ENCODE measurements around the gene TMIGD1.

GRCh38 chr17:29106967-29107463 lies 64.1 kb downstream of the PIPOX start:
- PRO-cap: no peak
CAGE:
- cytosol, long polyA plus RNA: no peak
- long polyA plus RNA: no peak
- nucleus, long polyA plus RNA: no peak

DNA sequence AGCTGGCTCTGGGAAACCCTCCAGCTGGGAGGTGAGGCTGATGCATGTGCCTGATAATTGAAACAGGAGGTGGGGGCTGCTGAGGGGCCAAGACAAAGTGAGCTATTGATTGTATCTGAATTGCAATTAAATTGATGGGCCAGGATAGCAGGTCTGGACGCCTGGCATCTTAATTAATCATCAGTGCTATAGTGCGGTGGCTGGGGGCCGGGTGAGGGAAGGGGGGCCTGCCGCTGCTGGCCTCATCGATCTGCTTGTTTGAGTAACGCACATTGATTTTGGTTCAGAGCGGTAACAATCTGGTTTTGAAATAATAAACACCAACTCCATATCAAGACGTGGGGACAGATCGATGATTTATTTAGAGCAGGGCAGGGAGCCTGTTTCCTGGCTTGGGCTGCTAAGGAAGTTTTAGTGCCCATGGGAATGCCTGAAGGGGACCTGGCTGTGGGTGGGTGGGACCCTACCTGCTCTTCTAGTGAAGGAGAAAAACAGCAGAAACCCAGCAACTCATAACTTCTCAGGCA lies 65.7 kb downstream of the PIPOX start:
- PRO-cap: no peak
CAGE:
- cytosol, long polyA plus RNA: no peak
- long polyA plus RNA: no peak
- nucleus, long polyA plus RNA: no peak

DNA sequence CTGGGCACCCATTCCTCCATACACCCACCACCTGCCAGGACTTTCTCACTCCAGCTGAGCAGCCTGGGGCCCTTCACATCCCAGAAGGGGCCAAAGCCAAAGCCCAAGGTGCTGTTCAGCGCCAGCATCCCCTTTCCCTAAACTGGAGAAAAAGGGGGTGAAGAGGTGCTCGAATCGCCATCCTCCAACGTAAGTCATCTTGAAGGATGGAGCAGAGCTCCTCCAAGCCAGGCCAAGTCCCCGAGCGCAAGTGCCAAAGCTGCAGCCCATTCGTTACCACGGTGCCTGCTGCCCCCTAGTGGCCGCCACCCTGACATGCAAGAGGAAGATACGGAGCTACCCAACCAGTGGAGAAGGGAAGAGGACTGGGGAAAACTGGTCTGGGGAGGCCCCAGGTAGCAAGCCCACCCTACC lies 63.2 kb downstream of the MYO18A start:
- PRO-cap: no peak
CAGE:
- cytosol, long polyA plus RNA: no peak
- long polyA plus RNA: no peak
- nucleus, long polyA plus RNA: no peak

DNA sequence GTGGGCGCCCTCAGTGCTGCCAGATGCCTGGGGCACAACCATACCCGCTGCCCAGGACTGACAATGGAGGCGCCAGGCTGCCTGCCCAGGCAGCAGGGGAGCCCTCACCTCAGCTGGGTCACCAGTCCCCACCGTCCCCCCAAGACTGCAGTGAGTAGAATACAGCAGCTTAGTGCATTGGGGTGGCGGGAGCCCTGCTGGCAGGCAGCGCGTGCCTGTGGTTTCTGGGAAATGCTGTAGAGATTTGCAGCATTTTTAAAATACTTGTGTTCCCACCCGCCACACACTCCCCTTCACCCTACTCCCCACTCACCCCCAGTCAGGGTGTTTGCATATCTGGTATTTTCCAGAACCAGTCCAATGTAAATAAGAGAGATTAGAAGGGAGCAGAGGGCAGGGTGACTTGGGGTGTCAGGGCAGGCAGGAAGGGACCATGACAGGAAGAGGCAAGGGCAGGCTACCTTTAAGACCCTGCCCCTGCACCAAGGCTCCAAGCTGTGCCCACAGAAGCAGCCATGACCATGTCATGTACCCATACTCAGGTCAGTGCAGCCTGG lies 21.6 kb downstream of the MYO18A start:
- PRO-cap: no peak
CAGE:
- cytosol, long polyA plus RNA: no peak
- long polyA plus RNA: no peak
- nucleus, long polyA plus RNA: no peak

- PRO-cap: no peak
CAGE:
- cytosol, long polyA plus RNA: no peak
- long polyA plus RNA: no peak
- nucleus, long polyA plus RNA: no peak
These were observed 23.0 kb downstream of the ABHD15 start for GRCh38 chr17:29543686-29544467.

GRCh38 chr17:29572141-29573356 lies 4.0 kb downstream of the TP53I13 start:
- PRO-cap: no peak
CAGE:
- cytosol, long polyA plus RNA: no peak
- long polyA plus RNA: no peak
- nucleus, long polyA plus RNA: no peak

- PRO-cap: bidirectional peak, plus-strand start at chr17:29591939, minus-strand start at chr17:29591788
CAGE:
- cytosol, long polyA plus RNA: no peak
- long polyA plus RNA: no peak
- nucleus, long polyA plus RNA: no peak
These were observed 1.6 kb upstream of the ANKRD13B start for GRCh38 chr17:29590933-29592039.

DNA sequence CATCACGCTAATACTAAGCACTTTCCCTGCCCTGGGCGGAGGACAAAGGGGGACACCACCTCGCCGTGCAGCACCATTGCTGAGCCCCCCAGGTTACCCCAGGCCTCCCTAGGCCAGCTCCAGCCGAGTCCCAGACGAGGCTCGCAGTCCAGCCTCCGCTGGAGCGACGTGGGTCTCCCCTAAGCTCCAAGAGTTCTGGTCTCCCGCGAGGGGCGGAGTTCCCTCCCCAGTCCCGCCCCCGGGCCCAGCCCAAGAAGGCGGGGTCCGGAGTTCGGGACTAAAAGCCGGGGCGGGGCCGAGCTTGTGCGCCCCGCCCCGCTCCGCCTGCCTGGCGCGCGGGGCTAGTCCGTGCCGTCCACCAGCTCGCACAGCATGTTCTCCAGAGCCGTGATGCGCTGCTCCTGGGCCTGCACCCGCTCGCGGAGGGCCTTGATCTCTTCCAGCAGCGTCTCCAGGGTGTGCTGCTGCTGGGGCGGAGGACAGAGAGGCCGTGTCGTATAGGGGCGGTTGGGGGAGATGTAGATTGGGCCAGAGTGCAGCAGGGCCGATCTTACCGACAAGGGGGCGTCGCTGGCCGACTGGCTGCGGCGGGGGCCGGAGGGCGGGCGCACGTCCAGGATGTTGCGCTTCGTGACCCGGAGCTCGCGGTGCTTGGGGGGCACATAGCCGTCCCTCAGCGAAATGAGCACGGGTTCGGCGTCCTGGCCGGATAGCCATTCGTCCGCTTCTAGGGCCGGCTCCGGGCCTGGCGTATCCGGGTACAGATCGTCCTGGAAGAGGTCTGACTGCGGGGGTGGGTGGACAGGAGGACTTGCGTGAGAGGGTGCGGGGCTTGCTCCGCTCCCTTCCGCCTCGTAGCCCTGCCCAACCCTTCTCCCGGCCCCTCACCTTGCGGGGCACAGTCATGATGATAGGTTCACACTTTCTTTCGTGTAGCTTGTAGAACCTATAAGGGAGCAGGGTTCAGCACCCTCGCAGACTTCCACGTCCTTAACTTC lies 7.0 kb downstream of the CORO6 start:
- PRO-cap: no peak
CAGE:
- cytosol, long polyA plus RNA: no peak
- long polyA plus RNA: no peak
- nucleus, long polyA plus RNA: no peak

DNA sequence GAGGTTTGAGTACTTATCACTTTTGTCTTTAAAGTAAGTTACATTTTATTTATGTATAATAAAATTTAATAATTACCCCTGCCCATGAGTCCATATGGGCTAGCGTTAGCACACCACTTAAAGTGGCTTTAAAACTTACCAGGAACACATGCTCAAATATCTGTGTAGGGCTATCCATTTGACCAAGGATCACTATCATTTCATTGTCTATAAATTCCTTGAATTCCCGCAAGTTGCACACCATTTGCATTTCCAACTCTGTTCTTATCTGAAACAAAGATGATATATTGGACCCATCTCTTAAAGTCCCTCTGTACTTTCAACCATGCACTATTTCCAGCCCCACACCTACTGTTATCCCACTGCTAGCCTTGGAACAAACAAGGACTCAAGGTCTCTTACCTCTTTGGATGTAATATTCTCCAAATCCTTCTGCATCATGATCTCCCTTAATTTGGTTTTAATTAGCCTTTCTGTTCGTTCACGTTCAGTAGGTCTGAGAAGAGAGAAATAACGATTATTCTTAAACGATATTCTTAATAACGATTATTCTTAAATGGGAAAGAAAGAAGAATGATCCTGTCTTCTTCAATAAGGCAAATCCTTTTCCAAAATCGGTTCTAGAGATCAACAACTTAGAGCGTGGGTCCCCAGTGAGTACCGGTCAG lies 44.1 kb upstream of the CORO6 start:
- PRO-cap: no peak
CAGE:
- cytosol, long polyA plus RNA: no peak
- long polyA plus RNA: no peak
- nucleus, long polyA plus RNA: no peak

DNA sequence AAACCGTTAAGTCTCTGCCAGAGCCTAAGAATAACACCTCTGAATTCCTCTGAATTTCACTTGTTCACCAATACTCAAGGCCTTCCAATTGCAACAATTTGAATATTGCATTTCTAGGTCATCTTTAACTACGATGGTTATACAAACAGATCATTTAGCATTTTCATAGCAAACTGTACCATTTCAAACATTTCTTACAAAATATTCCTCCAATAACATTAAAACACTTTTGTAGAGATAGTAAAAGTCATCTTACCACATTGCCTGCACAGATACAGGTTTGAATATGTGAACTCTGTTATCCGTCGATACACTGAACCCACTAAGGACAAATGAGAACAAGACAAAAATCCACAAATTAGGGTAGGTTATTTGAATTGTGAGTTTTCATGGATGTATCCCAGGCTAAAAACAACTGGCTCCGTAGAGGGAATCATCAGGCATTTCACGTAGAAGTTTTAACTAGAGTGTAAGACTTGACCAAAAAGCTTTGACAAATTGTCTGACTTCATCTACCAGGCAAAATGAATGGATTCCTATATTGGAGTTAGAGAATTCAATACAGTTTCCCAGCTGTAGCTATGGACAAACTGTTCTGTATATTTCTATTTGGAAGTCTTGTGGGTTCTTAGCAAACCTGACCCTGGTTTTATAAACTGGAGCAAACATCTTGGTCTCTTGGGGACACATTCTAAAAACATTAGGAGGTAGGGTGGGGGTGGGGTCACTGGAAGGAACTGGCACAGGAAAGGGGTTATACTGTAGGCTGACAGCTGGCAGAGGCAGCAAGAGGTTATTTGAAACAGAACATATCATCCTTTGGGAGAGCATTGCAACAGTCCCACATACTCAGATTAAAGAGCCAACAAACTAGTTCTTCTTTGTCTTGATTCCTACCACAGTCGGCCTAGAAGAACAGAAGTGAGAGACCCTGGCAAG lies 54.1 kb upstream of the CORO6 start:
- PRO-cap: no peak
CAGE:
- cytosol, long polyA plus RNA: no peak
- long polyA plus RNA: no peak
- nucleus, long polyA plus RNA: no peak

GRCh38 chr17:29760710-29761796 lies 138.3 kb upstream of the CORO6 start:
- PRO-cap: no peak
CAGE:
- cytosol, long polyA plus RNA: no peak
- long polyA plus RNA: no peak
- nucleus, long polyA plus RNA: no peak

GRCh38 chr17:29788530-29789125 lies 141.4 kb downstream of the SSH2 start:
- PRO-cap: no peak
CAGE:
- cytosol, long polyA plus RNA: no peak
- long polyA plus RNA: no peak
- nucleus, long polyA plus RNA: no peak

- PRO-cap: no peak
CAGE:
- cytosol, long polyA plus RNA: no peak
- long polyA plus RNA: no peak
- nucleus, long polyA plus RNA: no peak
These were observed 24.4 kb downstream of the SSH2 start for GRCh38 chr17:29905741-29905940.

GRCh38 chr17:30291114-30291542 lies 616 bp downstream of the BLMH start:
- PRO-cap: unidirectional peak, plus-strand start at chr17:30291399
CAGE:
- cytosol, long polyA plus RNA: no peak
- long polyA plus RNA: no peak
- nucleus, long polyA plus RNA: no peak

- PRO-cap: no peak
CAGE:
- cytosol, long polyA plus RNA: no peak
- long polyA plus RNA: no peak
- nucleus, long polyA plus RNA: no peak
These were observed at the start of gene TMIGD1 for GRCh38 chr17:30333974-30334173. TMIGD1 (minus strand) TSS chr17:30334057.

DNA sequence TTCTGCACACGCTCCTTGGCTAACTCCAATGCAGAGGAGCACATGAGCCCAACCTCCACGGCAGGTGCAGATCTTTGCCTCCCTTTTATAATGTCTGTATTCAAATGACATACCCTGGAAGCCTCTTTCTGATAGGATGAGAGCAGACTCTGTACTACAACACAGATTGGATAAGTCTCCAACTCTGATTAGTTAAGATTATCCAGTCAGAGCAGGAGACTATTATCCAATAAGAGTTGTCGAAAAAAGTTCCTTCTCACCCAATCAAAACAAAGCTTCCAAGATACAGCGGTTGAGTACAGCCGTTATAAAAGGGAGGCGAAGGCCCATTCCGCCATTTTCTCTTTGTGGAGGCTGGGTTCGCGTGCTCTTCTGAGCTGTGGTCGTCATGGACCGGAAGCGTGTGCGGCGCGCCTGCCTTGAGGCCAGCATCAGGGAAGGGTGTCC lies 98.9 kb downstream of the GOSR1 start:
- PRO-cap: no peak
CAGE:
- cytosol, long polyA plus RNA: no peak
- long polyA plus RNA: no peak
- nucleus, long polyA plus RNA: no peak

DNA sequence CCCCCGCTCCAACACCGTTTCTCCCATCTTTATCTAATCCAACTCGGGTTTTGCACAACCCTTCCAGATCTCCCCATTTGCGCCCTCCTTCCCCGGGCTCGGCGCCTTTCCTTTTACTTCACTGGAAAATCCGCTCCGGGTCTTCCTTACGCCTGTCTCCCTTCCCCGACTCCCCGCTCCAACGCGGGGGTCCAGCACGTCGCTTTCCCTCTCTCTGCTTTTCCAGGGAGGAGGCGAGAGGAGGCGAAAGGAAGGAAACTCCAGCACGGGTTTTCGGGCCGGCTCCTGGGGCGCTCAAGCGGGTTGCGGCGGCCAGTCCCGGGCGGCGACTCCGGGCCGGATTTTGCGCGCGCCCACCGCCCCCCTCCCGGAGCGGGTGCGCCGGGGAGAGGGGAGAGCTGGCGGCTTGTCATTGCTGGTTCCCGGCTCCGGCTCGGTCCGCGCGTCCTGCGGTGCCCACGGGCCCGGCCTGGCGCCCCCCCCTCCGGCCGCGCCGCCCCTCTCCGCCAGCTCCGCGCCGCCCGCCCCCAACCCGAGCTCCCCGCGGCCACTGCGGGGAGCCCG lies 115.8 kb downstream of the CRLF3 start:
- PRO-cap: no peak
CAGE:
- cytosol, long polyA plus RNA: no peak
- long polyA plus RNA: no peak
- nucleus, long polyA plus RNA: no peak

DNA sequence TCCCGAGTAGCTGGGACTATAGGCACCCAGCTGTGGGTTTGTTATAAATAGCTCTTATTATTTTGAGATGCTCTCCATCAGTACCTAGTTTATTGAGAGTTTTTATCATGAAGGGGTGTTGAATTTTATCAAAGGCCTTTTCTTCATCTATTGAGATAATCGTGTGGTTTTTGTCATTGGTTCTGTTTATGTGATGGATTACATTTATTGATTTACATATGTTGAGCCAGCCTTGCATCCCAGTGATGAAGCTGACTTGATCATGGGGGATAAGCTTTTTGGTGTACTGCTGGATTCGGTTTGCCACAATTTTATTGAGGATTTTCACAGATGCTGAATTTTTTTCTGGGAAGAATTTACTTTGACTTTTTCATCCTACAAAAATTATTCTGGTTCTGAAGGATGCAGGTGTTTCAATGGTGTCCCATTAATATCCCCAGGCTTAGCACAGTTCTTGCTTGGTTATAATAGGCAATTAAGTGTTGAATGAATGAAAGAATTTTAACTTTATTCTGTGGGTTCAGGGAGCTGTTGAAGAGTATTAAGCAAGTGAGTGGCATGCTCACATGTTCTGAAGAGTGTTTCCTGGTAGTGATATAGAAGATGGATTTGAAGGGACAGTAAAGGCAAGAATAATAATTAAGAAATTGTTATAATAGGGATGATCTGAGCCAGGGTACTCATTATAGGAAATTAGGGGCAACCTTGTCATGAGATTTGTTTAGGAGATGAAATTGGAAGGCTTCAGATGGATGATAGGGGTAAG lies 26.9 kb downstream of the NF1 start:
- PRO-cap: no peak
CAGE:
- cytosol, long polyA plus RNA: no peak
- long polyA plus RNA: no peak
- nucleus, long polyA plus RNA: no peak

DNA sequence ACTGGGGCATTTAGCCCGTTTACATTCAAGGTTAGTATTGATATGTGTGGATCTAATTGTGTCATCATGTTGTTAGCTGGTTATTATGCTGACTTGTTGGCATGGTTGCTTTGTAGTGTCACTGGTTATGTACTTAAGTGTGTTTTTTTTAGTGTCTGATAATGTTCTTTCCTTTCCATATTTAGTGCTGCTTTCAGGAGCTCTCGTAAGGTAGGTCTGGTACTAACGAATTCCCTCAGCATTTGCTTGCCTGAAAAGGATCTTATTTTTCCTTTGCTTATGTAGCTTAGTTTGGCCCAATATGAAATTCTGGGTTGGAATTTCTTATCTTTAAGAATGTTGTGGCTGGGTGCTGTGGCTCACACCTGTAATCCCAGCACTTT lies 33.5 kb downstream of the NF1 start:
- PRO-cap: no peak
CAGE:
- cytosol, long polyA plus RNA: no peak
- long polyA plus RNA: no peak
- nucleus, long polyA plus RNA: no peak

GRCh38 chr17:31187496-31188293 lies 92.9 kb downstream of the NF1 start:
- PRO-cap: no peak
CAGE:
- cytosol, long polyA plus RNA: no peak
- long polyA plus RNA: no peak
- nucleus, long polyA plus RNA: no peak

All from A549 (cell line).